Endometrial microvascular endothelial cells (primary cell): ENCODE measurements around a stretch of chr11.

- RAMPAGE, long total RNA, result no peak
Observed at GRCh38 chr11:772913-773365, 4.3 kb downstream of the GATD1 start.

GRCh38 chr11:836044-836511 lies 3.3 kb downstream of the CD151 start:
- RAMPAGE, long total RNA, result no peak

DNA sequence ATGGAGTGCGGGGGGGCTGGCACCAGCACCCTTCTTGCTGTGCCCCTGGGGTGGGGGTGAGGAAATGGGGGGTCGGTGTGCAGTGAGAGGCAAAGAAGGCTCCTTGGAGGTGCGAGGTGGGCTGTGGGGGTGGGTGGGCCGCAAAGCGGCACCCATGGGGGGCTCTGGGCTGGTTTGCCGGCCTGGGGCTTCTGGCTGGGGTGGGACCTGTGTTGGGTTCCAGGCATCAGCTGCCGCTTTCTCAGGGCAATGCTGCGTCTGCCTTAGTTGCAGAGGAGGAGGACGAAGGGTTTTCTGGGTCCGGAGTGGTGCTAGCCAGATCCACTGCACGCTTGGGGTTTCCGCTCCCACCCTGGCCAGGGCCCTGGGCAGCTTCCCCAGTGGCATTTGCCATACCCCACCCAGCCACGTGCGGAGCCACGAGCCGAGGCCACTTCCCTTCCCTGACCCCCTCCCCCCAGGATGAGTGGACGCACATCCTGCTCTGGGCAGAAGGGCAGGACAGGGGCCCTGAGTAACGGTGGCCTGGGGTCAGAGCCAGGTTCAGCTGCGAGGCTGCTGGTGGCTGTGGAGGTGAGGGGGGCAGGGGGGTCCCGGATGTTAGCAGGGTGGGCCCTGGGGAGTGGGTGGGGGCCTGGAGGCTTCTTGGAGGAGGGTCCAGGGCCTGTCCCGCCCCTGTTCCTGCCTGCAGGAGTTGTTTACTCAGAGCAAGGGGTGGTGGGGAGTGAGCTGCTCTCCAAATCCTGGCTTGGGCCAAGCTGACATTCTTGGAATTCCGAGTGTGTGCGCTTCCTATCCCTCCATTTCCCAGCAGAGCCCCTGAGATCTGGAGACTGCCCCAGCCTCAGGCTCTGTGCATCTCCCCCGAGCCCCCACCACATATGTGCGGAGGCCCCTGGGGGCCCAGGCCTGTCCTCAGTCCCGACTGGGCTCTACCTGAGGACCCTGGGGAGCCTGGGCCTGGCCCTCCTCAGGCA lies 1.2 kb downstream of the TSPAN4 start:
- RAMPAGE, long total RNA, result start-site peak on the plus strand centred at position 524 of the sequence, 61 bp wide, 43 and 249 reads in 2 replicates

DNA sequence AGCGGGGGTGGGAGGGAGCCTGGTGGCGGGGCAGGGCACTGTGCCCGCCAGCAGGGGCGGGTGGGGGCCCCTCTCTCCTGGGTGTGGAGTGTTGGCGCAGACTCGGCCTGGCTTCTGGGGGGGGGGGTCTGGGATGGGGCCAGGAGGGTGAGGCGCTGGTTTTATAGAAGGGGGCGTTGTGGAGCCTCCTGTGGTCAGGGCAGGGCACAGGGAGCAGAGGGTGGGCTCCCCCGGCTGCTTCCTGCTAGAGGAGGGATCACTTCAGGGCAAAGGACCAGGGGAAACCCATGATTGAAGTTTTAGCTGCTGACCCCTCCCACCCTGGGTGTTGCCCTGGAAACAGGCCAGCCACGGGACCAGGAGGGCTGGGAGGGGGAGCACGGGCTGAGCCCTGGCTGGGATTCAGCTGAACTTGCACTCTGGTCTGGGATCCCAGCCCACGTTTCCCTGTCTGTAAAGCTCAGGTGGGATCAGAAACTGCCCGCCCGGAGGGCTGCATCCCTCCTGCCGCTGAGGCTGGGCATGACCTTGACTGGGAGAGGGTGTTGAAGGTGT lies 2.0 kb downstream of the TSPAN4 start:
- RAMPAGE, long total RNA, result no peak

GRCh38 chr11:861105-861385 lies 18.4 kb downstream of the TSPAN4 start:
- RAMPAGE, long total RNA, result no peak

- RAMPAGE, long total RNA, result no peak
Observed at GRCh38 chr11:932604-932928, 6.9 kb downstream of the AP2A2 start.

DNA sequence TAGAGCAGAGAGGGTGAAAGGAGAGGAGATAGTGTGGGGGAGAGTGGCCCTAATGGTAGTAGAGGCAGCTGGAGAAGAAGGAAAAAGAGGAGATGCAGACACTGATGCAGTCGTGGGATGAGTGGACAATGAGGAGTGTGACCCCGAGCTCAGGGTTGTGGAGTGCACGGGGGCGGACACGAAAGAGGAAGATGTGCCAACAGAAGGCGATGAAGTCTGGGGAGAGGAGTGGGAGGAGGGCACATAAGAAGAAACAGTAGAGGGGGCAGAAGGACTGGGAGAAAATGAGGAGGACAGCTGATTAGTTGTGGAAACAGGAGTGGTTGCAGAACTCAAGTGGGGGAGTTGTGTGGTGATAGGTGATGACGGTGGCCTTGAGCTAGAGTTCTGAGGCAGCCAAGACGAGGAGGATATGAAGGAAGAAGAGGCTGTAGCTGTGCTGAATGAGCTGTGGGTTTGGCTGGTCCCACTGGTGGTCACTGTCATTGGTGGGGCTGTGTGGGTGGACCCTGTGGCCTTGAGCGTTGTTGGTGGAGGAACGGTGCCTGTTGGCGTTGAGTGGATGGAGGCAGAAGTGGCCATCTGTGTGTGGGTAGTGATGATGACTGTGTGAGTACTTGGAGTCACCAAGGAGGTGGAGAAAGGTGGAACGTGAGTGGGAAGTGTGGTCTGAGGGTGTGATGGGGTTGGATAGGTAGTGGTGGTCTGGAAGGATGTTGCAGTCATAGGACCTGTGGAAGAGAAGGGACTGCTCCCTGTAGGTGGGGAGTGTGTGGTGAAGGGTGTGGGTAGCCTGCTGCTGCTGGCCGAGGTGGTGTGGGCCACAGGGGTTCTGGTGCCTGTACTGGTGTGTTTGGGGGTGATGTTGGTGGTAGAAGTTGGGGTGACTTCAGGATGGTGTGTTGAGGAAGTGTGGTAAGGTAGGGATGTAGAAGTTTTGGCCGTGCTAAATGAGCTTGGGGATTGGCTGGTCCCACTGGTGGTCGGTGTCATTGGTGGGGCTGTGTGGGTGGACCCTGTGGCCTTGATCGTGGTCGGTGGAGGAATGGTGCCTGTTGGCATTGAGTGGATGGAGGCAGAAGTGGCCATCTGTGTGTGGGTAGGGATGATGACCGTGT lies 20.0 kb downstream of the MUC6 start:
- RAMPAGE, long total RNA, result no peak

GRCh38 chr11:1074403-1074721 lies 37.8 kb upstream of the MUC6 start:
- RAMPAGE, long total RNA, result no peak

DNA sequence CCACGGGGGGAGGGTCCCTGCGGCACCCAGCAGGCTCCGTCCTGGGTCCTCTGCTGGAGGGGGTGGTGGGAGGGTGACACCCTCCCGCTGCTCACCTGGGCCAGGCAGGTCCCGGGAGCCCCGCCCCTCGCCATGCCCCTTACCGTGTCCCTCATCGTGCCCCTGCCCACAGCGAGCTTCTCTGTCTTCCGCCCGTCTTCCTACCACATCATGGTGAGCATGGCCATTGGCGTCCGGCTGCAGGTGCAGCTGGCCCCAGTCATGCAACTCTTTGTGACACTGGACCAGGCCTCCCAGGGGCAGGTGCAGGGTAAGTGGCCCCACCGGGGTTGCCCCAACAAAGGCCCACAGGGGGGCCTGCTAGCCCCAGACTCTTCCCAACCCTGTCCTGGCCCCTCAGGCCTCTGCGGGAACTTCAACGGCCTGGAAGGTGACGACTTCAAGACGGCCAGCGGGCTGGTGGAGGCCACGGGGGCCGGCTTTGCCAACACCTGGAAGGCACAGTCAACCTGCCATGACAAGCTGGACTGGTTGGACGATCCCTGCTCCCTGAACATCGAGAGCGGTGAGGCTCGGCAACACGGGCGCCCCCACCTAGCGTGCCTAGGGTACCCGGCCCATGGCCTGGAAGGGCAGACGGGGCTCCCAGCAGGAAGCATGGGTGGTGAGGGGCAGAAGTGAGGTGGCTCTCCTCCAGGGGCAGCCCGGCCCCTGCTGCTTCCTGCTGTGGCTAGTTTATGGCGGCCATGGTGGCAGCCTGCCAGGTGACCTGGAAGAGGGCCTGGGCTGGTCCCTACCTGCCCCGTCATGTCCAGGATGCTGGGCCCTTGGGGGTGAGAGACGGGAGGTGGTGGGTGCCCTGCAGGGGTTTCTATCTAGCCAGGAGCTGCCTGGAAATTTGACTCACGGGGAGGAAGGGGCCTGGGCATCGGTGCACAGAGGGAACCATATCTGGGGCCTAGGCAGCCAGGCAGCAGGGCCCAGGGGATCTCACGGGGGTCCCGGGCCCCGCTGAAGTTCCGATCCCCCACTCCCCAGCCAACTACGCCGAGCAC lies 47.1 kb upstream of the MUC6 start:
- RAMPAGE, long total RNA, result no peak

GRCh38 chr11:1084985-1085468 lies 48.5 kb upstream of the MUC6 start:
- RAMPAGE, long total RNA, result no peak

- RAMPAGE, long total RNA, result no peak
Observed at GRCh38 chr11:1085469-1085950, 49.0 kb upstream of the MUC6 start.

DNA sequence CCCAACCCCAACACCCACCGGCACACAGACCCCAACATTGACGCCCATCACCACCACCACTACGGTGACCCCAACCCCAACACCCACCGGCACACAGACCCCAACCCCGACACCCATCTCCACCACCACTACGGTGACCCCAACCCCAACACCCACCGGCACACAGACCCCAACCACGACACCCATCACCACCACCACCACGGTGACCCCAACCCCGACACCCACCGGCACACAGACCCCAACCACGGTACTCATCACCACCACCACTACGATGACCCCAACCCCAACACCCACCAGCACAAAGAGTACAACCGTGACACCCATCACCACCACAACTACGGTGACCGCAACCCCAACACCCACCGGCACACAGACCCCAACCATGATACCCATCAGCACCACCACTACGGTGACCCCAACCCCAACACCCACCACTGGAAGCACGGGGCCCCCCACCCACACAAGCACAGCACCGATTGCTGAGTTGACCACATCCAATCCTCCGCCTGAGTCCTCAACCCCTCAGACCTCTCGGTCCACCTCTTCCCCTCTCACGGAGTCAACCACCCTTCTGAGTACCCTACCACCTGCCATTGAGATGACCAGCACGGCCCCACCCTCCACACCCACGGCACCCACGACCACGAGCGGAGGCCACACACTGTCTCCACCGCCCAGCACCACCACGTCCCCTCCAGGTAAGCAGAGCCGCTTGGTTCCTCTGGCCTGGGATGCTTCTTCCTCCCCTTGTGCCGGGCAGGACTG lies 58.2 kb upstream of the MUC5AC start:
- RAMPAGE, long total RNA, result no peak

DNA sequence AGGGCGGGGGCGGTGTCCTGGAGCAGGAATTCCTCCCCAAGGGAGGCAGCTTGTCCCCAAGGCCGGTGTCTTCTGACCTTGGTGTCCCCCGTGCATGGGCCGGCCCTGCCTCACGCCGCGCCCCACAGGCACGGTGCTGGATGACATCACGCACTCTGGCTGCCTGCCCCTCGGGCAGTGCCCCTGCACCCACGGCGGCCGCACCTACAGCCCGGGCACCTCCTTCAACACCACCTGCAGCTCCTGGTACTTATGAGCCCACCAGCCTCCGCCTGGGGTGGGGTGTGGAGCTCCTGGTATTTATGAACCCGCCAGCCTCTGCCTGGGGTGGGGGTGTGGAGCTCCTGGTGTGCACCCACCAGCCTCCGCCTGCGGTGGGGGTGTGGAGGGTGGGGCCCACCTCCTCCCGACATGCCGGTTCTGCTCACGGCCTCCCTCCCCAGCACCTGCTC lies 6.7 kb downstream of the MUC5B start:
- RAMPAGE, long total RNA, result no peak

DNA sequence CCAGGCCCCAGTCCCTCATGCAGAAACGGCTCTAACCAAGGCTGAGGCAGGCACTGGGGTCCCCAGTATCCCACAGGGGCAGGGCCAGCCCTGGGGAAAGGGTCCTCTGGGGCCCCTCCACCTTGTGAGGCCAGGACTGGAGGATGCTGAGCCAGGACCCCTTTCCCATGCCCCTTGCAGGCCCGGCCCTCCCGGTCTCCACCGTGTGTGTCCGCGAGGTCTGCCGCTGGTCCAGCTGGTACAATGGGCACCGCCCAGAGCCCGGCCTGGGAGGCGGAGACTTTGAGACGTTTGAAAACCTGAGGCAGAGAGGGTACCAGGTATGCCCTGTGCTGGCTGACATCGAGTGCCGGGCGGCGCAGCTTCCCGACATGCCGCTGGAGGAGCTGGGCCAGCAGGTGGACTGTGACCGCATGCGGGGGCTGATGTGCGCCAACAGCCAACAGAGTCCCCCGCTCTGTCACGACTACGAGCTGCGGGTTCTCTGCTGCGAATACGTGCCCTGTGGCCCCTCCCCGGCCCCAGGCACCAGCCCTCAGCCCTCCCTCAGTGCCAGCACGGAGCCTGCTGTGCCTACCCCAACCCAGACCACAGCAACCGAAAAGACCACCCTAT lies 17.9 kb downstream of the MUC5B start:
- RAMPAGE, long total RNA, result no peak

- RAMPAGE, long total RNA, result no peak
Observed at GRCh38 chr11:1298722-1299599, 10.5 kb downstream of the TOLLIP start.

DNA sequence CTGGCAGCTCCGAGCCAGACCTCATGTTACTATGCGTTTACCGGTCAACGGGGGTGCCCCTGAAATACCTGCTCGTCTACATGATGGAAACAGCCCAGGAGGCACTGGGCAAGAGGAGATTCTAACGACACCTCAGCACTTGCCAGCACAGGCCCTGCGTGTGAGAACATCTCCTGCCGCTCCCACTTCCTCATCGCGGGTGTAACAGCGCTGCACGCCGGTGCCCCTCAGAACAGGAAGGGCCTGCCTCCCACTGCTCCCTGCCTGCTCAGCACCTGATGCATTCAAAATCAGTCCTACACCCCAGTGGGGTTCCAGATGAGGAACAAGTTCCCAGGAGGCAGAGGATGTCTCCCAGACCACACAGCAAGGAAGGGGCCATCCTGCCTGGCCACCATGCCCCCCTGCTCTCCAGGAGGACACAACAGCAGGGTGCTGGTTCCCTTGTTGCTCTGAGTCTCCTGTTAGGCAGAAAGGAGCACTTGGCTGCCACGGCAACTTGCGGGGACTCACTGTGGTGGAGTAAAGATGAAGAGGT lies 2.1 kb downstream of the TOLLIP start:
- RAMPAGE, long total RNA, result no peak

GRCh38 chr11:1456180-1457018 lies 30.2 kb downstream of the MOB2 start:
- RAMPAGE, long total RNA, result no peak

DNA sequence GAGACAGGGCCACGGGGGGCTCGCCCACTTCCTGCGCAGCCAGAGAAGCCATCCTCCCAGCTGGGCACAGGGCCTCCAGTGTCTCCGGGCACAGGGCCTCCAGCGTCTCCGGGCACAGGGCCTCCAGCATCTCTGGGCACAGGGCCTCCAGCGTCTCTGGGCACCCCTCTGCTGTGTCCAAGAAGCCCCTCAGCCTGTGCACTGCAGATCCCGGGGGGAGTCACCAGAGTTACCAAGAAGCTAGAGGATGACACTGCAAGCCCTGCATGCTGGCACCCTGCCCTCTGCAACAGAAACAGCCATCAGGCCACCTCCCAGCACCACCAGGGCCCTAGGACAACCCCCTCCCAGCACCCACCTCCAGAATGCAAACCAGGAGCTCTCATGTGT lies 13.8 kb downstream of the MOB2 start:
- RAMPAGE, long total RNA, result no peak

DNA sequence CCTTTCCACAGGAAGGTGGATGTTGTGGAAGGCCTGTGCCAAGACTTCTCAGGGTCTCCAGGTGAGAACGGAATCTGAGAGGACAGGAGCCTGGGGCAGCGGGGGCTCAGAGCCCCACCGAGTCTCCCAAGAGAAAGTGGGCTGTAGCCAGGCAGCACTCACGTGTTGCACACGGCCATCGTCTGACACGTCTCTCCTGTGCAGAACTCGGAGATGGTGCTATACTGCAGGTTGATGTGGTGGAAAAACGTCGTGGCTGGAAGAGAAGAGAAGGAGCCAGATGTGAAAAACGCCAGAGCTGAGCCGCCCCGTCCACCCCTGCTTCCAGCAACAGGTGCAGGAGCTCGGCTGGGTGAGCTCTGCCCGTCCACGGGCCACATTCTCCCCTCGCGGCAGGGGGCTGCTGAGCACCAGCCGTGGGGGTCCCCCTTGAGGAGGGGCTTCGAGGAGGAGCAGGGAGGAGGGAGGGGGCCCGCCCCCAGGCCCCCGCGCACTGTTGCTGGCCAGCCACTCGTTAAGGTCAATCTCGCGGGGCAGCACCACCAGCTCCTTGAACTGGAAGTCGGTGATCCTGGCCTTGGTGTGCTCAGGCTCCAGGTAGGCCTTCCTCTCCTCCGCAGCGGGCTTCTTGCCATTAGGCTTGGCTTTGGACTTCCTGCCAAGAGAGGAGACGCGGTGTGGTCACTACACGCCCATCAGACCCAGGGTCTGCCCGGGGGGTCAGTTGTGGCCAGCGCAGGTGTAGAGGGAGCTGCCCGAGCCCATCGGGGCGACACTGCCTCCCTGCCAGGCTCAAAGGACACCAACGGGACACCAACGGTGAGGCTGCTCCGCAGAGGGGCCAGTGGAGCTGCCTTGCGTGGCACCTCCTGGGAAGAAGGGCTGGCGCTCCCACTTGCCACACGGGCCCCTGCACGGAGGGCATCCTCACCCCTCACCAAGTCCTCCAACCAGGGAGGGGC lies 6.1 kb downstream of the MOB2 start:
- RAMPAGE, long total RNA, result no peak

DNA sequence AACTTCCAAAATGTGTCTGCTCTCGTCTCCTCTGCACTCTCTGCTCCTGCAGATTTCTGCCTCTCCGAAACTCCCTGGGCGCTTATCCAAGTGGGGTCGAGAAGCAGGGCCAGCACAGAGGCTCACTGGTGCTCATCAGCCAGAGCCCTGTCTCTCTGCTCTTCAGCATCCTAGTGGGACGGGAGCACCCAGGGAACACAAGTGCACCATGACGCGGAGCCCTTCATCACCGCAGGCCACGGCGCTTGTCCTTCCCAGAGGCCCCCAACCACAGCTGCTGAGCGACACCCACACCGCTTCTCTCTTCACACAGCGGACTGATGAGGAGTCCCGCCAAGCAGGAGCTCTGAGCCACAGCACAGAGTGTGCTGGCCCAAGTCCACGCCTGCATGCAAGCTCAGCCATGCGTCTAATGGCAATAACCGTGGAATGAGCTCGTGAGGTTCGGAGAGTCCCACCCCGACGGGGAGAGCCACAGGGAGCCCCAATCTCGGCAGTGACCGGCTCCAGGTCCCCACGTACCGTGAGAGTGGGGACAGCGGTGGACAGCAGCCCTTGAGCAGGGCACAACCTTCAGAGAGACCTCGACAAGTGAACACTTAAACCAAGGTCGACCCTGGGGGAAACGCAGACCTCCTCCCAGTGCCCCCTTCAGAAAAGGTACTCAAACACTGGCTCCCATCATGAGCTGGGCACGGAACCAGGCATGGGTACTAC lies 28.0 kb upstream of the MOB2 start:
- RAMPAGE, long total RNA, result no peak